ENCODE results near the genes CRYZL1 and ATP5PO.

- PRO-cap, 2 experiments: no peak in any of the 2 experiments
These were observed 12.7 kb downstream of the CFAP298 start for GRCh38 chr21:32599342-32599940.

DNA sequence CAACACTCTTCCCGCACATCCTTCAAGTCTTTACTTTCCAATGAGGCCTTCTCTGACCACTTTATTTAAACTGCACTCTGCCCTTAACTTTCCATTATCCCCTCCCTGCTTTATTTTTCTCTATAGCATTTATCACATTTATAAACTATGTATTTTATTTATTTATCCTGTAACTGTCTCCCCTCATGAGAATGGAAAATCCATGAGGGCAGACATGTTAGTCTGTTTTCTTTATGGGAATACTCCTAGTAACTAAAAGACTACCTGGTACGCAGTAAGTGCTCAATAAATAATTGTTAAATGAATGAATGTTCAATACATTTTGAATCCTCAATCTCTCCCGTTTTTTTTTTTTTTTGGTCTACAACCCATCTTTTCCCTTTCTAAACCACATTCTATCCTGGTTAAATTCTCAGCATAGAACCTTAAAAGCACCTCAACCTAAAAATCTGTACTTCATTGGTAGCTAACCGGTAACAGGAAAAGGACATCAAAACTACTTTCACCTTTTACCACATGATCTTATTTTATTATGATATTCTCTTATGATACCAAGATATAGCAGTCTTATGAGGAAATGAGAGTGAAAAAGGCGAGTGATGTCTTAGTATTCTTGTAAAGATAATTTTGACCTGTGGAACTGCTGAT lies 53.4 kb downstream of the SYNJ1 start:
- PRO-cap, 2 experiments: no peak in any of the 2 experiments

DNA sequence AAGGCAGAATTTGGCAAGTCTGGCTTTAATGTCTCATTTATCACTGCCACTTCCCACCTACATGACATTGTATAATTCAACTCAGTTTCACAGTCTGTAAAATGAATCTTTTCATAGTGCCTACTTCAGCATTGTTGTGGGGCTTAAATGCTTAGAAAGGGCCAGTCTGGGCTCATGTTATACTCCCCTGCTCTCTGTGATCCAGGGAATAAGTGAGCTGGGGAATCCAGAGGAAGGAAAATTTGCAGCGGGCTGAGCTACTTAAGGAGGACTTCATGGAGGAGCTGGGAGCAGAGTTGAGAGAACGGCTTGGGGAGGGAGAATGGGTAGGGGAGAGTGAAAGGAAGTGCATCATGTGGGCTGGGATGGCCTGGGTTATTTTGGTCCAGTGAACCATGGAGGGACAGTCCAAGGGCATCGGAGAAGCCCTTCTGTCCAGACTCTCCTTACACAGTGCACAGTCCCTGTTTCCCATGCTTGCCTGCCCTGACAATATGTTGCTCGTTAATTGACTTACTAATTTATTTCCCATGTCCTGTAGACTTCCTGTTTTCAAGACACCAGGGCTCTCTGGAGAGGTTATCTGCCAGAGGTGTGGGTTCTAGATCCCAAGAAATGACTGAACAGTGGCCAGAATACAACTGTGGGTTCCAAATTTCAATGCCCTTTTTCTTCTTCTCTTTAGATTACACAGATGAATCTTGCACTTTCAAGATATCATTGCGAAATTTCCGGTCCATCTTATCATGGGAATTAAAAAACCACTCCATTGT lies 14.7 kb downstream of the IFNAR2 start:
- PRO-cap, 2 experiments: no peak in any of the 2 experiments

- PRO-cap, 2 experiments: no peak in any of the 2 experiments
These were observed 6.0 kb upstream of the IL10RB start for GRCh38 chr21:33260104-33260553.

GRCh38 chr21:33290226-33291011 lies 24.3 kb downstream of the IL10RB start:
- PRO-cap, 2 experiments: no peak in any of the 2 experiments

DNA sequence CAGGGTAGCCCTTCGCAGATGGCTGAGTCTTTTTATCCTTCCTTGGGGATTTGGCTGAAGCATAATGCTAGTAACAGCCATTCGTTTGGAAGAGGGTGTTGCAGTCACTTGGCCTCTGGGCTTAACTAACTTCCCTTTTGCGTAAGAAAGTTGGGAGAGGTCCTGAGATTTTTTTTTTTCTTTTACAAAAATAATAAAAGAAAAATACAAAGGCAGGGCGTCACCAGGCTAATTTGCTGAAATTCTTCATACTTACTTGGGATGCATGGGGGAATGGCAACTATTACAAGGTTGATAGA lies 1.8 kb downstream of the IFNAR1 start:
- PRO-cap, 2 experiments: no peak in any of the 2 experiments

- PRO-cap, 2 experiments: no peak in any of the 2 experiments
These were observed 7.3 kb downstream of the IFNAR1 start for GRCh38 chr21:33332046-33332518.

GRCh38 chr21:33412856-33413613 lies 9.8 kb downstream of the IFNGR2 start:
- PRO-cap, 2 experiments: no peak in any of the 2 experiments

DNA sequence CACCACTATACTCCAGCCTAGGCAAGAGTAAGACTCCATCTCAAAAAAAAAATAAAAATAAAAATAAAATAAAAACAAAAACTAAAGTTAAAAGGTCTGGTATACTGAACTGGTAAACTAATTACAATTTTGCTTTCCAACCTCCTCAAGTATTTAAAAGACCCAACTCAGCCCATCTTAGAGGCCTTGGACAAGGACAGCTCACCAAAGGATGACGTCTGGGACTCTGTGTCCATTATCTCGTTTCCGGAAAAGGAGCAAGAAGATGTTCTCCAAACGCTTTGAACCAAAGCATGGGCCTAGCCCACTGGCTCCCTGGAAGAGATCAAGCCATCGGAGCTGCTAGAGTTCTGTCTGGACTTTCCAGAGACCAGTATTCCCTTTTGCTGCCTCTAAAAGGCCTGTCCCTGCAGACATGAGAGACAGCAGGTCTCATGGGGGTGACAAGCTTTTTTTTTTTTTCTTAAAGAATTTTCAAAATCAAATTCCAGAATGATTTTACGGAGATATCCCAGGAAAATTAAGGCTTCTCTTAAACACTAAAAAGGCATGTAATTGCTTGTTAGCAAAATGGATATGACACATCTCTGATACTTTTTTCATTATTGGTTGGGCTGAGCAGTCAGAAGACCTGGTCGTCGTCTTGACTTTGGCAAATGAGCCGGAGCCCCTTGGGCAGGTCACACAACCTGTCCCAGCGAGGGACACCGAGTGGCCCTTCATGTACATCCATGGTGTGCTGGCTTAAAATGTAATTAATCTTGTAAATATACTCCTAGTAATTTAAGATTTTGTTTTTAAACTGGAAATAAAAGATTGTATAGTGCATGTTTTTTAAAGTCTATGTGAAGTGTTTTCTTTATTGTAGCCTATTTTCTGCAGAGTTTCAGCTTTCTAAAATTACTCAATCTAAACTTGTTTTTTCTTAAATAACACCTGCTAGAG lies 33.7 kb downstream of the IFNGR2 start:
- PRO-cap, 2 experiments: no peak in any of the 2 experiments

DNA sequence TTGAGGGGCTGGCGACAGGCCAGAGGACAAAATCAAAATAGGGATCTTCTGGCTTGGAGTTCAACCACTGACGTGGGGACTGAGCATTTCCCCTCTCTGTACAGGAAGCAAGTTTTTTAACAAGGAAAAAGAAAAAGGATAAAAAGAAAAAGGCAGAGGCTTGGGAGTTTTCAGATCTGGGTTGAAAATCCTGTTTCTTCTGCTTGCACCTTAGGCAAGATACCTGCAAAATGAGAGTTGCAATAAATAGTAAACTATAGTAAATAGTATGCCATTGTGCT lies 457 bp upstream of the DNAJC28 start:
- PRO-cap, 2 experiments: no peak in any of the 2 experiments

- PRO-cap, 2 experiments: no peak in any of the 2 experiments
These were observed 560 bp downstream of the GART start for GRCh38 chr21:33541311-33541802.

GRCh38 chr21:33559026-33559971 lies 16.5 kb downstream of the SON start:
- PRO-cap, 2 experiments: no peak in any of the 2 experiments

DNA sequence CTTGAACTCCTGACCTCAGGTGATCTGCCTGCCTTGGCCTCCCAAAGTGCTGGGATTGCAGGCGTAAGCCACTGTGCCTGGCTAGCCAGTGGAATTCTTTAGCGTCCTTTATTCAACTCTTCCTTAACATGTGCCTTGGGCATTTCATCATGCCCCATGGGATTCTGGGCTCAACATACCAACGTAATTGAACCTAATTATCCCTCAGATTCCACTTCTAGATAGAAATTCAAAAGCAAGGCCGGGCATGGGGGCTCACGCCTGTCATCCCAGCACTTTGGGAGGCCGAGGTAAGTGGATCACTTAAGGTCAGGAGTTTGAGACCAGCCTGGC lies 15.4 kb downstream of the CRYZL1 start:
- PRO-cap, 2 experiments: no peak in any of the 2 experiments

- PRO-cap, 2 experiments: peak in 2 of 2 experiments; most common plus-strand start chr21:33641990 (in 2); most common minus-strand start chr21:33641741 (in 2)
These were observed at the start of gene CRYZL1 for GRCh38 chr21:33641376-33642076. Gene CRYZL1, minus strand, starts transcription at chr21:33641741.

DNA sequence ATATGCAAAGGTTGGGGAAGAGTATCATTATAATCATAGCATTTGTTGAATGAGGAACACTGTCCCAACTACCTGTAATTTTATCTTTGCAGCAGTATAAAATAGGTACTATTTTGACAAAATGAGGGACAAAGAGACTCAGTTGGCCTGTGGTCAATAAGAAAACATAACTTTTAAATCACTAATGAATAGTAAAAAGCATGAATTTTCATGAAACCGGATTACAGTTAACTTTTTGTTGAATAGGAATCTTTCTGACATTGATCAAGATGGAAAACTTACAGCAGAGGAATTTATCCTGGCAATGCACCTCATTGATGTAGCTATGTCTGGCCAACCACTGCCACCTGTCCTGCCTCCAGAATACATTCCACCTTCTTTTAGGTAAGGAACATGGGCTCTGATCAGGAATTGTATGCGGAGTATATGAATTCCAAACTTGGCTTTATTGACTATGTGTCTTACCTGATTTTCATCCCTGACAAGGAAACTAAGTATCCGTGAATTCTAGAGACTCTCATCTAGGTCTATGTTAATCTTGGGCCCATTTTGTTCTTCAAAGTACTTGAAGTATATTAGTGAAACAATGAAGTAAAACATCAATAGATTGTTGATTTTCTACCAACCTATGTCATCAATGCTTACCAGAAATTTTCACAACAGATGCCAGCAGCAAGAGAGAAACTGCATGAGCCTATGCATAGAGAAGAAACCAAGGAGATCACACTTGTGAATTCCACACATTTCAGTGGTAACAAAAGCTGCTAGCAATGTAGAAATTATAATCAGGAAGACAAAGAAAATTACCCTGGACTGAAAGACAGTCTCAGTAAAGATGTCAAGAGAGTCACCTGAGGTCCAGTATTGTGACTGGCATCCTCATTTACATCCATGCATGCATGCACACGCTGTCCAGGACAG lies 123.6 kb downstream of the ITSN1 start:
- PRO-cap, 2 experiments: no peak in any of the 2 experiments

DNA sequence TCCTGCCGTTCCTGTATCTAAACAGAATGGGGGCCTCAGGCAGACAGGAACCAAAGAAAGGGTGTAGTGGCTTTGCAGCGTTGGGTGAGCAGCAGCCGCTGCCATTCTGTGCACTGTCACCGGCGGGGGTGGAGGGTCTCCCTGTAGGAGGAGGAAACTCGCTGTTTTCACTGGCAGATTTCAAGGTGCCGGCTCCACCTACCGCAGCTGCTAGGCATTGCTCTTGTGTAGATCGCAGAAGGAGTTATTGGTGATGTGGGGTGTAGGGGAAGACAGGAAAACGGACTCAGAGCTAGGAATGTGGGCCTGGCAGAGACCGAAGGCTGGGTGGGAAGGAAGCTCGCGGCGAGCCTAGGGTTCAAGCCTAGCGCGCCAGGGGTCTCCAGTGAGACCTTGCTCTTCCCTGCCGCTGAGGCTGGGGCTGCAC lies 20.8 kb downstream of the ATP5PO start:
- PRO-cap, 2 experiments: no peak in any of the 2 experiments

- PRO-cap, 2 experiments: peak in 2 of 2 experiments; most common plus-strand start chr21:33915928 (in 2); most common minus-strand start chr21:33915786 (in 2)
These were observed at the start of gene ATP5PO for GRCh38 chr21:33915251-33916609. Gene ATP5PO, minus strand, starts transcription at chr21:33915804.

- PRO-cap, 2 experiments: no peak in any of the 2 experiments
These were observed 31.9 kb upstream of the ATP5PO start for GRCh38 chr21:33947334-33948153.

DNA sequence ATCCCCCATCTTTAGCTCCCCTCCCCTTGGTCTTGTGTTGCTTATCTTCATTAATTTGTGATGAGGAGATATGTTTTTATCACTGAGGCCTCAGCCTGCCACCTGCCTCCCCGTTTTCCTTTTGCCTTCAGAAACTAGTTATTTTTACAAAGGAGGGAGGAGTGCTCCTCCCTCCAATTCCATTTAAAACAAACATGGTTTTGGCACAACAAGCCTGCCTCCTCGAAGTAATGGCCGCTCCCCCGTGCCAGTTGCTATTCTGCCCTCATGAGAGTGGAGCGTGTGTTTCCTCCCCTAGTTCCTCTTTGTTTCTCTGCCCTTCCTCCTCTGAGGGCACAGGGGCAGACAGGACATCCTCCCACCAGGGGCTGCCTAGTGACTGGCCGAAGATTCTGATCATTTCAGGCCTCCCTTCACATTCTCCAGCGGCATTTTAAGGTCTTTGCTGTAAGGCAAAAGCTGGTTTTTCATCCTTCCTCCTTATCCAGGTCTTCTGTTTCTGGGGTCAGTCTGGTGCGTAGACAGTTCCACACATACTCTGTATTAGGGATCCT lies 78.2 kb upstream of the ATP5PO start:
- PRO-cap, 2 experiments: no peak in any of the 2 experiments

DNA sequence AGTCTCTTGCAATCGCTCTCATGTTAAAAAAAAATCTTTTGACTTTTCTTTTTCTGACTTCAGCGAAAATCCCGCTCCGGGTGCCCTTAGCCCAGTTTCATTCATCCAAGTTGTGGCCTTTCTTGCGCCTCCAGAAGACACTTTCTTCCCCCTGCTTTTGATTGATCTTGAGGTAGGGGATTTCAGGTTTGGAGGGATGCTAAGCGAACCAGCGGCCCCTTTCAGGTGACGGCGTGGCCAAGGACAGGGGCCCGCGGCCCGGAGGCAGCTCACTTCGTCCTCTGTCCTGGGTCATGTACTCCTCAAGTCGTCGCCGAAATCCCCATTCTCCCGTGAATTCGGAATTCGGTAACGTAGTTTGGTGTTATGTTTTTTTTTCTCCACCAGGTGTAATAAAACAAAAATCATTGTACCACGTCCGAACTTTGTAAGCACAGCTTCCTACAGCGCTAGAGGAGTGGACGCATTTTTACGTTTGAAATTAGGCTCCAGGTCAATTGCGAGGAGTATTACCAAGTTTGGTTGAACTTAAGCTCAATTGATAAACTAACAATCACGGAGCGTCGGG lies 1.0 kb downstream of the MRPS6 start:
- PRO-cap, 2 experiments: no peak in any of the 2 experiments